Metanephros (tissue), 2 donors: ENCODE measurements around the genes GSAP, TMEM60 and GNAT3.

- RAMPAGE, long total RNA = no peak
These were observed 11.0 kb downstream of the TMEM120A start for GRCh38 chr7:75983284-75983856.

DNA sequence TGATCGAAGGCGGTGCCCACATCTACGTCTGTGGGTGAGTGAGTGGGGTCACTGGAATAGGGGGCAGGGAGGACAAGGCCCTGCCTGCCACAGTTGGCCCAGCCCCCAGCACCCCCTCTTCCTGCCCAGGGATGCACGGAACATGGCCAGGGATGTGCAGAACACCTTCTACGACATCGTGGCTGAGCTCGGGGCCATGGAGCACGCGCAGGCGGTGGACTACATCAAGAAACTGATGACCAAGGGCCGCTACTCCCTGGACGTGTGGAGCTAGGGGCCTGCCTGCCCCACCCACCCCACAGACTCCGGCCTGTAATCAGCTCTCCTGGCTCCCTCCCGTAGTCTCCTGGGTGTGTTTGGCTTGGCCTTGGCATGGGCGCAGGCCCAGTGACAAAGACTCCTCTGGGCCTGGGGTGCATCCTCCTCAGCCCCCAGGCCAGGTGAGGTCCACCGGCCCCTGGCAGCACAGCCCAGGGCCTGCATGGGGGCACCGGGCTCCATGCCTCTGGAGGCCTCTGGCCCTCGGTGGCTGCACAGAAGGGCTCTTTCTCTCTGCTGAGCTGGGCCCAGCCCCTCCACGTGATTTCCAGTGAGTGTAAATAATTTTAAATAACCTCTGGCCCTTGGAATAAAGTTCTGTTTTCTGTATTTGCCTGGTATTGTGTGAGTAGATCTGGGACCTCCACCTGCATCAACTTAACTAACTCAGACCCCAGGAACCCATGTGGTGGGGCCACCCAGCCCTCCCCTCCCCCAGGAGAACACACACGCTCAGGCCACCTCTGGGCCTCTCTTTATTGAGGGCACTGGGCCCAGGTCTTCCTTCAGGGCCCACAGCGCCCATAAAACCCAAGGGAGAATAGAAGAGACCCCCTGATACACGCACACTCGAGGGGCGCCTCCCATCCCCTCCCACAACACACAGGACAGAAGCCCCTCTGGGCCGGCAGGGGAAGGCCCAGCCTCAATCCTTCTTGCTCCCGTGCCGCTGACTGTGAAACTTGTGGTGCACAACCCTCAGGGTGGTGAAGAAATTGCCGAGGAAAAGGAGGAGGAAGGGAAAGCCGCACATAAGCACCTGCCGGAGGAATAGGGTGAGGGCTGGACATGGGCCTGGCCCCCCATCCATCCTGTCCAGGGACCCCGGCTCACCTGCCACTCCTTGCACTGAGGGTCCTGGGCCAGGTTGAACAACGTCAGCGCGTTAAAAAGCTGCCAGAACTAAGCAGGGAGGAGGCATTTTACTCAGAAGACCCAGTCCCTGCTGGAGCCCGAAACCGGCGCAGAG is 7.7 kb downstream of the TMEM120A start:
- RAMPAGE, long total RNA = no peak

DNA sequence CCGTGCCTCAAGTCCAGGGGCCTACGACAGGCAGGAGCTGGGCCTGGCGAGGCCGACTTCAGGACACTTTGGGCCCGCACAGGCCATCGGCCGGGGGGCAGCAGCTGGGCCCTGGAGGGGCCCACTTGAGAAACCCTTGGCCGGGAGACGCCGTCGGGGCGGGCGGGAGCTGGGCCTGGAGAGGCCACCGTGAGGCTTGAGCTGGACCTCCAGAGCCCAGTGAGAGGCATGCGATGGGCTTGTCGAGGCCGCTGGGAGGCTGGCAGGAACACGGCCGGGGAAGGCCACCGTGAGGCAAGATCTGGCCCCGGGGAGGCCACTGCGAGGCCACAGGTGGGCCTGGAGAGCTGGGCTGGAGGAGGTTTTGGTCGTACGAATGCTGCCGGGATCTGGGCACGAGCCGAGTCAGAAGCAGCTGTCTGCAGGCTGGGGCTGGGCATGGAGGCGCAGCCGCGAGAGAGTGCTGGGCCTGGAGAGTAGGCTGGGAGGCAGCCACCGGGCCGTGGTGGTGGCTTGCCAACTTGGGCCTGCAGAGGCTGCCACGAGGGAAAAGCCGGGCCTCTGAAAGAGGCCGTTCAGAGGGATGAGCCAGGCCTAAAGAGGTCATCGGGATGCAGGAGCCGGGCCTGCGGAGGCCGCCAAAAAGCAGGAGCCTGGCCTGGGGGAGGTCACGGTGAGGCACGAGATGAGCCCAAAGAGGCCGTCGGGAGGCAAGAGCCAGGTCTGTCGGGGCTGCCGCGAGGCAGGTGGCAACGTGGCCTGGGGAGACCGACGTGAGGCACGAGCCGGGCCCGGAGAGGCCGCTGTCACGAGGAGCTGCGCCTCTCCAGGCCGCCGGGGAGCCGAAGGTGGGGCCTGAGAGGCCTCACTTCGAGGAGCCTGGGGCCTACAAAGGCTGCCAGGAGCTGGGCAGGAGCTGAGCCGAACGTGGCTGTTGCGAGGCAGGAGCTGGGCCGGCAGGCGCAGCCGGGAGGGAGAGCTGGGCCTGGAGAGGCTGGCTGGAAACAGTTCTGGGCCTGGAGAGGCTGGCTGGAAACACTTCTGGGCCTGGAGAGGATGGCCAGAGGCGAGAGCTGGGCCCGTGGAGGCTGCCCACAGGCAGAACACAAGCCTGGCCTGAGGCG is 24.3 kb downstream of the MDH2 start:
- RAMPAGE, long total RNA = no peak

- RAMPAGE, long total RNA = no peak
These were observed 10.1 kb upstream of the HSPB1 start for GRCh38 chr7:76292458-76292696.

- RAMPAGE, long total RNA = no peak
These were observed 5.2 kb upstream of the YWHAG start for GRCh38 chr7:76364053-76364429.

GRCh38 chr7:76403911-76404394 is 5.5 kb downstream of the SSC4D start:
- RAMPAGE, long total RNA = no peak

- RAMPAGE, long total RNA = no peak
These were observed 5.7 kb downstream of the UPK3B start for GRCh38 chr7:76516020-76516527.

- RAMPAGE, long total RNA = no peak
These were observed 51.7 kb downstream of the SPDYE17 start for GRCh38 chr7:76980405-76980944.

DNA sequence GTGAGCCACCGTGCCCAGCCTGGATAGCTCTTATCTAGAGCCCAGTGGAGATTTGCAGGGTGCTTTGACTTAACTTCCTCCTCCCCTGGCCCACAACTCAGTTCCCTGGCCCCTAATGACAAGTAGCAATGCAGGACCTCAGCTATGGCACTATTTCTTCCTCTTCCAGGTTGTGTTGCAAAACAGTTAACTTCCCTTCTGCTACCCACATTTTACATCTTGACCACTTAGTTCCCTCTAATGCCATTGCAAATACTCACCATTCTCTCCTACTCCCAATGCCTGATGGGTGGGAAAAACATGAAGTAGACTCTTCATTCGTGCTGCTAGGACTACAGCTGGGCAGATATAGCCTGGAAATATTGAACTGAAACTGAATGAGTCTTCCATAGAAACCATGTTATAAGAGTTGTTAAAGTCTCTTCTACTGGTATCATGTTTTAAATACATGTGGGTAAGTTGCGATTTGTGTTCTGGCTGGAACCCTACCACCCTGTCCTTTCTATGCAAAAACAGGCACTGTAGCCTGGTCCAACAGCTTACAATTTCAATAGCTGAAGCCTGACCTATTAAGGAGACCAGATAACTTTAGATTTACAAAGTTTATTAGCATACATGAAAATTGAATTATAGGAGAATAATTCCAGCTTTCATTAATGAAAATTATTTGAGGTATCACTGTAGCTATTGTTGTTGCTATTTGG is 39.2 kb upstream of the FGL2 start:
- RAMPAGE, long total RNA = no peak

GRCh38 chr7:77241953-77242409 is 42.4 kb upstream of the FGL2 start:
- RAMPAGE, long total RNA = no peak

GRCh38 chr7:77415848-77417105 is at the start of gene GSAP:
Gene GSAP (minus strand): TSS chr7:77416349.
- RAMPAGE, long total RNA = no peak

DNA sequence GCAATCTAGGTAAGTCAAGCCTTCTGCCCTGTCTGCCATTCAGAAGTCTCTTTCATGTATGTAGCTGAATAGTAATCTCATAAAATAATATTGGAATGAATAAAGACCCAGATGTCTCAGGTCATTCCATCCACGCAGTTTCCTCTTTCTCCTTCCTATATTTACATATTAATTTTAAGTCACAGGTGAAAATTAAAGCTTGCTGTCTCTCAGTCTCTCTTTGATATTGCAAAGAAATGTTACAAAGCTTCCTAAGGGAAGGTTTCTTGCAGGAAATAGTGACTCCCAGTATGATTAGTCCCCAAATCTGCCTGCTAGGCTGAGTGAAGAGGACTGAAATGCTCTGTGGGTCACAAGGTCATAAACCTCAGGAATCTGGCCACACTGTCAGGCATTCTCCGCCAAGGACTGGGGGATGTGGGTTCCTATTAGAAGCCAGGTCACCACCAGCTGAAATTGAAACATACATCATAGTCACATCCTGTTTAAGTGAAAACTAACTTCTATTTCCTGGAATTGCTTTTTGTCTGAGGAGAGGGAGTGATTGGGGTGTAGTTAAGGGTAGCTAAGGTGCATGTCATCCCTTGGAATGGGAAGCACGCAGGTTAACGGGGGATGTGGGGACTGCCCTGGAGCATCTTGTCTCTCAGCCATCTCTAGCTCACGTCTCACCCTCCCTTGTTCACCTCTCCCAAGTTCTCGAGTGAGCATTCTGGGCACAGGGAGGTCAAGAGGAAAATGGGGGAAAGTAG is 11.8 kb upstream of the GSAP start:
- RAMPAGE, long total RNA = no peak

DNA sequence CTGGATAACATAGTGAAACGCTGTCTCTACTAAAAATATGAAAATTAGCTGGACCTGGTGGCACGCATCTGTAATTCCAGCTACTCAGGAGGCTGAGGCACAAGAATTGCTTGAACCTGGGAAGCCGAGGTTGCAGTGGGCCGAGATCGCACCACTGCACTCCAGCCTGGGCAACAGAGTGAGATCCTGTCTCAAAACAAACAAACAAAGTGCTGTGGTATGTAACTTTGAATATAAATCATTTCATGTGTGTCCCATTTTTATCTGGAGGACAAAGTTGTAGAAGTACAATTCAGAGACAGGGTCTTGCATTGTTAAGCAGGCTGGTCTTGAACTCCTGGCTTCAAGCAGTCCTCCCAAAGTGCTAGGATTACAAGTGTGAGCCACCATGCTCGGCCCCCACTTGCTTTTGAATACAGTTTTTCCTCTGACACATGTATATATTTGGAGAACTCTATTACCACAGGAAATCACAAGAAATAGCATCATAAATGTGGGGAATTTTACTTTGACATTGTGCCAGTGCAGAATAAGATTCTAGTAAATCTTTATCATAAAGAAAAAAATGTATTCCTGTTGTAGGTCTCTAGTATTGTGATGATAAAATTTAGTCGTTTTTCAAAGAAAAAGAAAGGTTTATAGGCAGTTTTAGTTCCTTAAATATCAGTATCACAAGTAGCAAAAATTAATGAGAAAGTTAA is 32.6 kb downstream of the PTPN12 start:
- RAMPAGE, long total RNA = no peak

GRCh38 chr7:77798283-77798499 is at the start of gene TMEM60:
Gene TMEM60 (minus strand): TSS chr7:77798434.
- RAMPAGE, long total RNA = start-site peak on the minus strand at chr7:77798367-77798439, 309 and 53 reads in 2 replicates

DNA sequence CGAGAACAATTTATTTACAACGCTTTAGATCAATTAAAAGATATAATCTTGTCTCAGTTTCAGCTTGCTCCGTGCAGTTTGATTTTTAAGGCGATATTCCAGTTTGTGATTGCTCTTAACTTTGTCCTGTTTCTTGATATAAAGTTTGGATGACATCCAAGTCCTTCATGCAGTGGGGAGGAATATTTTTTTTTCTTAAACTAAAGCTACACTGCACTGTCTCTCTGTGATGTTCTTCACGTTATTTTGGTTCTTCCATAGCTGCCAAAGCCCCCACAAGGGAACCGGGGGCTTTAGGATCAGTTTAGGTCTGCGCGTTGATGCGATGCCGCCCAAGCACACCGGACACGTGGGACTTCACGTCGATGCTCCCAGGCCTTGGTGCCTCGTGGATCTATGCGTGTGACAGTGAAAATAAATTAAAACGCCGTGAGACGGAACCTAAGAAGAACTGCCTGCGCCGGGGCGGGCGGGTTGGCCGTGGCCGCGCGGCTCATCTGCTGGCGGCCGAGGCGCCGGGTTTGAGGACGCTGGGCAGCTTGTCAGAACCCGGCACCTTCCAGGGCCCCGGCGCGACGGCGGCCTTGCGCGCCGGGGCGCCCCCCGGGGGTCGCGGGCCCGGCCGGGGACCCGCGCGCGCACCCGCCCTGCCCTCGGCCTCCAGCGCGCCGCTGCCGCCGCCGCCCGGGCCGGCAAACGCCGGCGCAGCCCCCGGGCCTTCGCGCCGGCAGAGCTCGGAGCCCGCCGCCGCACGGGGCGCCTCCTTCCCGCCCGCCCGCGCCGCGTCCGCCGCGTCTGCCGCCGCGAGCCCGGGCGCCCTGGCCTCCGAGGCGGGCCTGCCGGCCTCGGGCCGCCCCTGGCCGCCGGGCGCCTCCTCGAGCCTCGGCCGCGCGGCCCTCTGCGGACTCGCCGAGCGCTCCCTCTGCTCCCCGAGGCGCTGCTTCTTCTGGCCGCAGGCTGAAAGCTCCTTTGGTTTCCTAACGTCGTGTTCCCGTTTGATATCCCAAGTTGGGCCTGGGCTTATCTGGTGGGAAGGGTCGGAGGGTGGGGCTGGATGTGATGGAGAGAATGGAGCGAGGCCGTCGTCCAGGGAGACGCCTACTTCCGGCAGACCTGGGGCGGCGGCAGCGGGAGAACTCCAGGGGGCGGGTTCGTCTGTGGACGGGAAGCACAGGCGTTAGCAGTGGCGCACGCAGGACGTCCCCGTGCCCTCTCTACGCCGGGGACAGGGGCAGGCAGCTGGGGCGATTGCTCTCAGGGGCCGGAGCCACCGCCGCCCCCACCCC is 221.0 kb upstream of the TMEM60 start:
- RAMPAGE, long total RNA = no peak

DNA sequence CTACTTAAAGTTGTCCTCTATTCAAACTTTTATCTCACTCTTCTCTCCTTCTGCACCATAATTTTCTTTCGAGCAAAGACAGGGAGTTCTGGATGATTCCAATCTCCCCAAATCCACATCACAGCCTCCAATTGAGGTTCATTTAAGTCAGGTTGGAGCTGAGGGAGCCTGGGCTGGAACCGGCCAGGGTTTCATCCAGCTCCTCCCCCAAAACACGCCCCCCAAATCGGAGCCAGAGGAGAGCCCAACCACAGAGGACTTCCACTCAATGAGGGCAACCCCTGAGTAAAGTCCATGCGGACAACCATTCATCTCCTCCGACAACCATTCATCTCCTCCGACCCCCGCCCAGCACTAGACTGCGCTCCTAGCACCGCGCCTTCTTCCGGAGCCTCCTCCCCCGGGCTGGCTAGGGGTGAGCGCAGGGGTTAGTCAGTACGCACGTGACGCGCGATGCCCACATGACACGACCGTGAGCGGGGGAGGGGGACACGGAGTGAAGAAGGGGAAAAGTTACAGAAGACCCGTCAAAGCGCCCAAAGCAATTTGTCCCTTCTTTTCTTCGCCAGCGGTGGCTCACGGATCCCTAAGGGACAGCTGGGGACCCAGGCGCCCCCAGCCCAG is 1.4 kb downstream of the MAGI2 start:
- RAMPAGE, long total RNA = no peak

GRCh38 chr7:80137706-80137941 is 3.0 kb downstream of the GNAI1 start:
- RAMPAGE, long total RNA = no peak

DNA sequence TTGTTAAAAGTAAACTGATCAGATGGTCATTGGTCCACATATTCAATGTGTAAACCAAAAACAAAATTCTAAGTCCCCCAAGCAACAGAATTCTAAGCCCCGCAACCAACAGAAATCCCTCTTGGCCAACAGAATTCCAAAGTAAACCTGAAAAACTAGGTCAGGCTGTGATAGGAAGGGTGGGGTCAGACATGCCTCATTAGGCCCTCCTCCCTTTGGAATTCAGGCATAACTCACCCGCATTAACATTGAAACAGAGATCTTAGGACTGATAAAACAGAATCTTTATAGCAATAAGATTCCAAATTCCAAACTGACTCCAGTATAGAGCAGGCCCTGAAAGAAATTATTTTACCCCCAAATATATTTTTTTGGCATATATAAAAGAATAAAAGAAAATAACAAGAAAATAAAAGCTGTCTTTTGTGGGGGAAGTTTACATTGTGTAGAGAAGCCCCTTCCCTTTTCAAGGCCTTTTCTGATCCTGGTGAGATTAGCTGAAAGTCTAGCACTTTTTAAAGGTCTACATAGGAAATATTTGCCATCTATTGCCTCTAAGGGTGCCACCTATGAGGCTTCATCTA is 30.6 kb downstream of the GNAT3 start:
- RAMPAGE, long total RNA = no peak

GRCh38 chr7:80511973-80512201 is at the start of gene GNAT3:
Gene GNAT3 (minus strand): TSS chr7:80512064.
- RAMPAGE, long total RNA = no peak

GRCh38 chr7:80583850-80584285 is 54.6 kb upstream of the CD36 start:
- RAMPAGE, long total RNA = no peak